SK-N-DZ (cell line): ENCODE measurements around a stretch of chr3.

DNA sequence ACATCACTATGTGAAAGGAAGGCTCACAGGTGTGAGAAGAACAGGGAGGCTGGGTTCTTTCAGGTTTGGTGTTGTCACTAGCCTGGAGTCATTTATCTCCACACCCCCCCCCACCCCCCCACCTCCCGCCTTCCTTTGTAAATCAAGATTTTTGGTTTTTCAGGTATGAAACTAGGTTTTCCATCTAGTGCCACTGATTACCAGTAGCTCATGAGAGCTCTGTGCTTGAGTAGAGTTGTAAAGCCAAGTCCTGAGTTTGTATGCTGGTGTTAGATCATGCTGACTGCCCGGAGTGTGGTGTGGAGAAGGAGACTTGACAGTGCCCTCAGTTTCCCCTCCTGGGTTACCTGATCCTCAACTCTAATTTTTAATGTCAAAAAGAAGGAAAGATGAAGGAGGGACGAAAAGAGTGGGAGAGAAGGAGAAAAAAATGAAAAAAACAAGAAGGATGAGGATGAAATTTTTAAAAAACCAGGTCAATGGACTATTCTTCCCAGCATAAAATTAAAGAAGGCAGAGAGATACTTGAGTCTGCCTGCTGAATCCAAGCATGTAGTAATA lies 236.2 kb downstream of the PTPRG start:
RAMPAGE:
- cytosol, long total RNA = no peak
- nucleus, long total RNA = no peak

RAMPAGE:
- cytosol, long total RNA = no peak
- nucleus, long total RNA = no peak
These were observed 256.4 kb downstream of the PTPRG start for GRCh38 chr3:61817631-61818344.

DNA sequence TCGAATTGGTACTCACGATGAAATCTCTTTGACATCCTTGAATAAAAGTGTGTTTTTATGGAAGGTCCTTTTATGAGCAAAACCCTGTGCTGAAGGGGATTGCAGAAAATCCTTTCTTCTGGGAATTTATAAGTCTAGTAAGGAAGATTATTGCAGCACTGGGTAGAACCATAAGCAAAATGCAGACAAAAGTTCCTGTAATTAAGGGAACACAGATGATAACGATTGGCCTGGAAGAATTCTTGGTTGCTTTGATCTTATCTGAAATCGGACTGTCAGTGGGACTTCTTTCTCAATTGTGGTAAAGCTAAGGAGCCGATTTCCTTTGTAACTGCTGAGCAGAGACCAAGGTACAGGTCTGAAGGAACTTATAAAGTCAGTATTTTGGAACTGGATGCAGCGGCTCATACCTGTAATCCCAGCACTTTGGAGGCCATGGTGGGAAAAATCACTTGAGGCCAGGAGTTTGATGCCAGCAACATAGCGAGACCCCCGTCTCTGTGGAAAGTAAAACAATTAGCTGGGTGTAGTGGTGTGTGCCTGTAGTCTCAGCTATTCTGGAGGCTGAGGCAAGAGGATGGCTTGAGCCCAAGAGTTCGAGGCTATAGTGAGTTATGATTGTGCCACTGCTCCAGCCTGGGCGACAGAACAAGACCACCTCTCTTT lies 346.2 kb downstream of the PTPRG start:
RAMPAGE:
- cytosol, long total RNA = no peak
- nucleus, long total RNA = no peak

GRCh38 chr3:61926727-61928014 lies 365.8 kb downstream of the PTPRG start:
RAMPAGE:
- cytosol, long total RNA = no peak
- nucleus, long total RNA = no peak

GRCh38 chr3:62031174-62031624 lies 287.6 kb upstream of the C3orf14 start:
RAMPAGE:
- cytosol, long total RNA = no peak
- nucleus, long total RNA = no peak

GRCh38 chr3:62607589-62608266 lies 234.4 kb upstream of the FEZF2 start:
RAMPAGE:
- cytosol, long total RNA = no peak
- nucleus, long total RNA = no peak

RAMPAGE:
- cytosol, long total RNA = no peak
- nucleus, long total RNA = no peak
These were observed 7.5 kb upstream of the SNTN start for GRCh38 chr3:63644884-63645405.

DNA sequence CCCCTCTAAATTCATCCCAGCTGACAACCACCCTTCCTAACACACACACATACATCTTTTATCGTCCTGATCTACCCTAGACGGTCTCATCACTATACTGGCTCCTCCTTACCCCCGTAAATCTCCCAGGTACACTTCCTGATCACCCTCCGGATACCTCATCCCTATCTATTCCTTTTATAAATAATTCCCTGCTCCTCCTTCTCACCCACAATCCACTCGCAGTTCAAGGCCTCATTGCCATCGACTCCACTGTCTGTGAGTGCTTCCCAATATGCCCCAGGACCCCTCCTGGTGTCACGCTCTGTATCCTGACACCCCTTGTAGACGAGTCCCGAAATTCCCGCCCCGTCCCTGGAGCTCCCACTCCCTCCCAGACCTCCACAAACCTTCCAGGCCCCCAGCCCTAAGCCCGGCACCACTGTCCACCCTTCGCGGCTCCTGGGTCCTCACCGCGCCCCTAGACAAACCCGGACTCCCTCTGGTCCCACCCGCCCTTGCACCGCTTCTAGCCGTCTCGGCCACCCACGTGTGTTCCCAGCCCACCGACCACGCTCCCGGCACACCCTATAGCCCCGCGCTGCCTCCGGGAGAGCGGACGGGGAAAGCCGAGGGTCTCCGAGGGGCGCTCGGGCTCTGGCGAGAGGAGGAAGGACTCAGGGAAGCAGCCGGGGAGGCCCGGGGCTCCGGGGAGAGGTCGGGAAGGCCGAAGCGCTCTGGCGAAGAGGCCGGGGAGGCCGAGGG lies 495 bp downstream of the THOC7 start:
RAMPAGE:
- cytosol, long total RNA = no peak
- nucleus, long total RNA = no peak

GRCh38 chr3:63923299-63924109 lies 59.8 kb downstream of the ATXN7 start:
RAMPAGE:
- cytosol, long total RNA = no peak
- nucleus, long total RNA = no peak

RAMPAGE:
- cytosol, long total RNA = no peak
- nucleus, long total RNA = no peak
These were observed 70.1 kb downstream of the PSMD6 start for GRCh38 chr3:63953044-63953682.

RAMPAGE:
- cytosol, long total RNA = no peak
- nucleus, long total RNA = no peak
These were observed 69.2 kb downstream of the PSMD6 start for GRCh38 chr3:63953906-63954591.

DNA sequence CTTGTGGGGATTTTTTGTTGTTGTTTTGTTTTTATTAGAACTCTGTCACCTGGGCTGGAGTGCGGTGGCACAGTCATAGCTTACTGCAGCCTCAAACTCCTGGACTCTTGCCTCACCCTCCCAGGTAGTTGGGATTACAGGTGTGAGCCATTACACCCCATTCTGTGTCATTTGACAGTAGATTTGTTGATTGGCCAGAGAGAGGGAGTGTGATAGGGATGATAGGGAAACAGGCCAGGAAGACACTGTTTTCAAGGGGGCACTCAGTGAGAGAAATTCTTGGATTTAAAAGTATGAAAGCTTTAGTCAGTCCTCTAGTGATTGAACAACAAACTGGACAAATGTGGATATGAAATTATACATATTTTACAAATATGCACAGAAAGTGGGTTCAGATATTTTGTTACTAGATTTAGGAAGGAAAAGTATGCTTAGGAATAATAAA lies 56.3 kb downstream of the PSMD6 start:
RAMPAGE:
- cytosol, long total RNA = no peak
- nucleus, long total RNA = no peak

DNA sequence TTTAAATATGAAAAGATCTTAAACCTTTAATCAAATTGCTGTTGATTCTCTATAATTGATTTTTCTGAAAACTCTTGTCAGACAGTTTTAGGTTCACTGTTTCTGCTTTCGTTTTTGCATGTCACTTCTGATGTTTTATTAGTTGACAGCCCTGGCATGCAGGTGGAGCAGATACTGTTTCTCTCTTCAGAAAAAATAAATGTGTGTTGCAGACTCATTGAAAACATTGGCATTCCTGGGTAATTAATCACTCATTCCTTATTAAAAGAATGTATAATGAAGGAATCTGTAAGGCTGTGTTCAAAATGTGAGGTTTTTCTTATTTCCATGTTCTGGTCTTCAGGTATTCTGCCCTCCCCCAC lies 54.4 kb downstream of the PSMD6 start:
RAMPAGE:
- cytosol, long total RNA = no peak
- nucleus, long total RNA = no peak

GRCh38 chr3:64011430-64012048 lies 11.8 kb downstream of the PSMD6 start:
RAMPAGE:
- cytosol, long total RNA = no peak
- nucleus, long total RNA = no peak

DNA sequence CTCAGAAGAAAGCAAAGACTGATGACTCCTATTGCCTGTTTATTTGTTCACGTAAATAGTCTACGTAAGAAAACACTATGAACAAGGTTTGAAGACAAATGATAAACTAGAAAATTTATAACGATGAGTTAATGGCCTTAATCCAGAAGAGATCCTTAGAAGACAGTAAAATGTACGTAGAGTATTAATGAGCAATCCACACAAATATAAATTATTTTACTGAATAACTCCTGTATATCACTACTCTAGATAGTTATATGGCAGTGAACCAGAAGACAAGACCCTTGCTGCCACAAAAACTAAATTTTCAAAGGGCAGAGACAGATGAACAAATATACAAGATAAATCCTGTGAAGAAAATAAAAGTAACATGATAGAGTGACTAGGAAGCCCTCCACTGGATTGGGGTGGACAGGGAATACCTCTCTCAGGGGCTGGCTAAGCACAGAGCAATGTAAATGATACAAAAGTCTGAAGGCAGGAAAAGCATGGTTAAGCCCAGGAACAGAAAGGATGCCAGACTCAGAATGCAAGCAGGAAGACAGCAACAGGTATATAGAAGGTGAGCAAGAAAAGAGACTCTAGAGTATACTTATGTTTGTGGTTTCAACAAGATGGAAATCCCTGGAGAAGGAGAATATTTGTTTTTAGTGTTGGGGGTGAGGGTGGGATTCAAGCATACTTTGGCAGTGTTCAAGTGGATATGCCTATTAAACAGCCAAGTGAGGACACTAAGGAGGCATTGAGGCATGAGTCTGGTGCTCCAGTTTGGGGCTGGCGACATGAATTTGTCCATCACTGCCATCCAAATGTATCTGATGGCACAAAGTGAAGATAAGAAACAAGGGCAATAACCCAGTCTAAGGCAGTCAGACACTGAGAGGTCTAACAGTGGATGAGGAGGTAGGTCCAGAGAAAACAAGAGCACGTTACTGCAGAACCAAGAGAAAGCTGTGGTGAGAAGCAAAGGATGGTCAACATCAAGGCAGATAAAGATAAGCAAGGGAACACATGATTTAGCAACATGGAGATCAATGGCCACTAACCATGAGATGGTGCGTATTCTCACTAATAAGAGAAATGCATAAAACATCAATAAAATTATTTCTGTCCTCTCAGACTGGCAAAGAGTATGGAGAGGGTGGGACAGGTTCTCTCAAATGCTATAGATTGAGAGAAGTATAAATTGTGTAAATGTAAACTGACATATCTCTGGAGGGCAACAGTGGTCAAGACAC lies 8.8 kb downstream of the PSMD6 start:
RAMPAGE:
- cytosol, long total RNA = no peak
- nucleus, long total RNA = no peak

GRCh38 chr3:64188918-64189658 lies 36.2 kb downstream of the PRICKLE2 start:
RAMPAGE:
- cytosol, long total RNA = no peak
- nucleus, long total RNA = no peak

DNA sequence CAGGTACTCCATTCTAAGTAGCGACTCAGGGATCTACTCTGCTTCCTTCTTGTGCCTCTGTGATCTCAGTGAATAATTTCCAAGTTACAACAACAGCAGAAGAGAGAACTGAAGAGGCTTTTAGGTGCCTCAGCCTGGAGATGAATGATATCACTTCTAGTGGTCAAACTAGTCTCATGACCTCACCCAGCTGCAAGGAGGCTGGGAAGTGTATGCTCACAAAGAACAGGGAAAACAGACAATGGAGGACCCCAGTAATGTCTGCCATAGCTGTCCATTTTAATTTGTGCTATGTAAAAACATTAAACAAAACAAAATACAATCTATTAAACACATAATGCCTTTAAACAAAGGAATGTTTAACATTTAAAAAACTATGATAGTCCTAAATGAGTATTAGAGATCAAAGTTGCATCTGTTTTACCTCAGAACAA lies 4.7 kb upstream of the PRICKLE2 start:
RAMPAGE:
- cytosol, long total RNA = no peak
- nucleus, long total RNA = no peak

GRCh38 chr3:64341083-64341523 lies 115.8 kb upstream of the PRICKLE2 start:
RAMPAGE:
- cytosol, long total RNA = no peak
- nucleus, long total RNA = no peak

GRCh38 chr3:64355173-64355915 lies 130.1 kb upstream of the PRICKLE2 start:
RAMPAGE:
- cytosol, long total RNA = no peak
- nucleus, long total RNA = no peak

DNA sequence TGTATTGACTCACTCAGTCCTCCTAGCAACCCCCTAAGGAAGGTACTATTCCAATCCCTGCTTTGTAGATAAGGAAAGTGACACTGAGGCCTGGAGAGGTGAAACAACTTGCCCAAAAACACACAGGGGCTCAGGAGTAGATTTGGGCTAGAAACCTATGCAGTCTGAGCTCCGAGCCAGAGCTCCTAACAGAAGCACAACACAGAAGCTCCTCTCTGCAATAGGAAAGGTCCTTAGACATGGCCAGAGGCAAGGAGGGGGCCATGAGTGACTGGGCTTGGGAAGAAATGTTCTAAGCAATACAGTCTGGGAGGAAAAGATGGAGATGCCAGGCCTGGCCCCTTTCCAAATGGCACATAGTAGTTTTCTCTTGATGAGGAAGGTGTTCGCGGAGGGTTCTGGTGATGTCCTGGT lies 188.4 kb upstream of the PRICKLE2 start:
RAMPAGE:
- cytosol, long total RNA = no peak
- nucleus, long total RNA = no peak